M059J (cell line): ENCODE measurements around the genes CMPK1 and BEND5.

DNA sequence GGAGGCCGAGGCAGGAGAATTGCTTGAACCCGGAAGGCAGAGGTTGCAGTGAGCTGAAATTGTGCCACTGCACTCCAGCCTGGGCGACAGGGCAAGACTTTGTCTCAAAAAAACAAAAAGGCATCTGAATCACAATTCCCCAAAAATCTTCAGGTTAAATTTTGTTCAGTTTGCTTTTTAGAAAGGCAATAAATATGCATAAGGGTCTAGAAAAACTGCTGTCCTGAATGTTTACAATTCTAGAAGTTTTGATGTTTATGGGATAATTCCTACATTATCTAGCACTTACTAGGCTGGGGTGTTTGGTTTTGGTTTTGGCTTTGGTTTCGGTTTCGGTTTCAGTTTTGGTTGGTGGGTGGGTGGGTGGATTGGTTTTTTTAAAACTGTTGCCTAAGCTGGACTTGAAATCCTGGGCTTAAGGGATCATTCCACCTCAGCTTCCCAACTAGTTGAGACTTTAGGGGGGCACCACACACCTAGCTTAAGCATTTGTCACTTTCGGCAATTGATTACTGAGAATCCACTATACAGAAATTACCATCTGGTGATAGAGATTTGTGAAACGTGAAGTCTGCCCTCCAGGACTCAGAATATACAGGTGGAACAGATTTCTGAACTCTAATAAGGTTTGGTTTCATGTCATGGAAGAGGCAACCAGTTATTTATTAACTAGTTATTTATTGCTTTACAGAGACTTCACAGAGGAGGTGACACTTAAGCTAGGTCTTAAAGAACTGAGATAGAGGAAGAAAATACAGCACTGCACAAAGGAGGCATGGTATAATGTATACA is 69.8 kb downstream of the PIK3R3 start:
- RAMPAGE, long total RNA = no peak

- RAMPAGE, long total RNA = no peak
These were observed 255 bp downstream of the PIK3R3 start for GRCh38 chr1:46132318-46132430.

GRCh38 chr1:46195599-46196171 is 2.5 kb downstream of the POMGNT1 start:
- RAMPAGE, long total RNA = no peak

GRCh38 chr1:46246407-46247558 is 780 bp upstream of the RAD54L start:
- RAMPAGE, long total RNA = no peak

DNA sequence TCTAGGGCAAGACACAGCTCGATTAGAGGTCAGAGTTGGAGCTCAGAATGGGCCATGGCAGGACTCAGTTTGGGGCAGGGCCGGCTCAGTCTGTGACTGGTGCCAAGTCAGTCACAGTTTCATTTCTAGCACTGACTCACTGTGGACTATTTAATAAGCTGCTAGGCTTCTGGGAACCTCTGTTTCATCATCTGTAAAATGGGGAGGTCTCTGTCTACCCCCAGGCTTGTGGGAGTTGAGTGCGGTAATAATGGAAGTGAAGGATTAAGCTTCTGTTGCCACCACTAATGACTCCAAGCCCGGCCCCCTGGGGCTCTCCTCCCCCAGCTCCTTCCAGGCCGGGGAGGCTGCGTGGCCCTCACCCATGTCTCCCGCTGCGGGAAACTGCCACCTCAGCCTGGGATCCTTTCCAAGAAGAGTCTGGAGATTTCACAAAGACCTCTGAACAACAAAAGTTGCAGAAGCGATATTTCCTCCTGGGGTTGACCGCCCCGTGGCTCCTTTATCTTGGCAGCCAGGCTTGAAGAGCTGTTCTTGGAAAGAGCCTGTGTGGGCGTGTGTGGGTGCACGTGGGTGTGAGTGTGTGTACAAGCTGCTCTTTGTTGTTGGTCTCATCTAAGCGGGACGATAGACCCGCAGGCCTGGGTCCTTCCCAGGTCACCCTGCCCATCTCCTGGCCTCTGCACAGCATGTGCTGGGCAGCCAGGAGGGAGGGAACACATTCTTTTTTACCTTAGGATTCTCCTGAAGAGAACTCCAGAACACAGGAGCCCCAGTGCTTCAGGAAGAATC is 12.9 kb downstream of the TMEM275 start:
- RAMPAGE, long total RNA = no peak

DNA sequence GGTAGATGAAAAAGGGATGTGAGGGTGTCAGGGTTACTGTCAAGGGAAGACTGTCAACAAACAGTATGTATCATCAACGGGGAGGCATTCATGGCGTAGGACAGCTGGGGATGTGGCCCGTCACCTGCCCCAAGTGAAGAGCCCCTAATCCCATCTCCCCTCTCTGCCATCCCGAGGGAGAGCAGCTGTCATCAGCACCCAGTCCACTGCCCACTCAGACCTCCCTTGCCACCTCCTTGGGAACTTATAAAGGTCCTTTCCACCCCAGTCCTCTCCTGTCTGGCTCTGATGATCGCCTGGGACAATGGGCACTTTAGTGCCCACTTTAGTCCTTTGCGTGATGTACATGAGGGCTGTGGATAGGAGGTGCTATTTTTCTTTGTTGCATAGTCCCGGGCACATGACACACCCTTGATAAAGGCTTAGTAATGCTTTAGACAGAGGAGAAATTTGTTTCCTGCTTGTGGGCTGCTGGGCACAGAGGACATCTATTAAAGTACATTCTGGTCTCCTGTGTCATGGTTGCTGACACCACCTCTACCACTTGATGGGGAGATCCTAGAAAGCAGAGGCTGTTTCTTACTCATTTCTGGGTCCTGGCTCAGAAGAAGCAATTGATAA is 5.3 kb upstream of the KNCN start:
- RAMPAGE, long total RNA = no peak

GRCh38 chr1:46593998-46594493 is 10.0 kb downstream of the MKNK1 start:
- RAMPAGE, long total RNA = no peak

GRCh38 chr1:47179111-47179873 is 10.5 kb downstream of the PDZK1IP1 start:
- RAMPAGE, long total RNA = no peak

DNA sequence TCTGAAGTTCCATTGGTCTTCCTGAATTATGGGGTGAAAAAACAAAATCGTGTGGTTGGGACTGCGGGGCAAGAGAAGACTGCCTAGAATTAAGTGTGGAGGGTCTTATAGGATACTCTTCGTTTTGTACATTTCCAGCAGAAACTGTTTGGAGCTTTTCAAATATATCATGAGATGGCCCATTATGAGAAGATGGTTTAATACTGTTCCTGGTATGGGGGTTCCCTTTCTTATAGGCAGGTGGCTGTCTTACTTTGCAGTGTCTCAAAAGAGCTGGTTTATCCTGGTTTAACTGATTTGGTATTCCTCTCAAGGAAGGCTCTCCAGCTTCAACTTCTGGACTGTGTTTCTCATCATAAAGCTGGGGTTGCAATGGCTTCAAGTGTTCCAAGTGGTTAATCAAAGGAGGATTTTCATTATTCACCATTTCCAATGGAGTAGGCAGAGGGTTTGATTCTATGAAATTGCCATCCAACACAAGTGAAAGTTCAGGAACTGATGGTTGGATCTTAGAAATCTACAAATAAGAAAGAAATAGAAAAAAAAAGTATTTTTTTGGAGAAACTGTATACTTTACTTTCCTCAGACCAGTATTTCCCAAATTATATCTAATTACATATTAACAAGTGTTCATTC is 33.1 kb downstream of the STIL start:
- RAMPAGE, long total RNA = no peak

GRCh38 chr1:47333420-47334406 is at the start of gene CMPK1:
TSS of gene CMPK1 (plus strand) at chr1:47333790.
- RAMPAGE, long total RNA = start-site peak on the plus strand at chr1:47333878-47333930, 234 and 158 reads in 2 replicates

GRCh38 chr1:47758327-47758971 is 238.7 kb downstream of the TRABD2B start:
- RAMPAGE, long total RNA = no peak

GRCh38 chr1:47871636-47872258 is 125.4 kb downstream of the TRABD2B start:
- RAMPAGE, long total RNA = no peak

GRCh38 chr1:47938278-47938861 is 58.8 kb downstream of the TRABD2B start:
- RAMPAGE, long total RNA = no peak

- RAMPAGE, long total RNA = no peak
These were observed 9.8 kb upstream of the TRABD2B start for GRCh38 chr1:48007017-48007390.

DNA sequence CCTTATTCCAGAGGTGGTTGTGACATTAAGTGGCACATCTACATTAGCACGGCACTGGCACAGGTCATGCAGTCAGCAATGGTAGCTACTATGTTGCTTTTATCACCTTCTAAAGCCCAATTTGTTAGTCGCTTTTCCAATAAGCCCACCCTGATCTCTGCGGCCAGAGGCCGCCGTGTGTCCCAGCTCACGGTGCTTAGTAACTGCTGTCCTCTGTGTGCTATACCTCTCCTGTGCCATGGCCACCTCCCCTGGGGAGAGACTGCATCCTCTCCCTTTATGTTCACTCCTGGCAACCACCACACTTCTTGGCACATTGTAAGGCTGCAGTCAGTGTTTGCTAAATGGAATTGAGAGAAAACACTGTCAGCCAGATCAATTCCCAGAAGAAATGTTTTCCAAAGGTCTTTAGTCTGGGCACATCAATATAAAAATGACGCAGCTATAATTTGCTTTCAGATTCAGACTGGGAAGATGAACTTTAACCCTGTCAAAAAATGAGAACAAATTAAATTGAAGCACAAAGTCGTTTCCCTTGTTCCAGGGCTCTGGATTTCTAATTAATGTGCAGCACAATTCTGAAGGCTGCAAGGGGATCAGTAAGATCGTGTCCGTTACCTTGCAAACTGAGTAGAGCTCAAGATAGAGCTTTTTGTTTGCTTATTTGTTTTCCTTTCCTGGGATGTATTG is 96.8 kb downstream of the BEND5 start:
- RAMPAGE, long total RNA = no peak

DNA sequence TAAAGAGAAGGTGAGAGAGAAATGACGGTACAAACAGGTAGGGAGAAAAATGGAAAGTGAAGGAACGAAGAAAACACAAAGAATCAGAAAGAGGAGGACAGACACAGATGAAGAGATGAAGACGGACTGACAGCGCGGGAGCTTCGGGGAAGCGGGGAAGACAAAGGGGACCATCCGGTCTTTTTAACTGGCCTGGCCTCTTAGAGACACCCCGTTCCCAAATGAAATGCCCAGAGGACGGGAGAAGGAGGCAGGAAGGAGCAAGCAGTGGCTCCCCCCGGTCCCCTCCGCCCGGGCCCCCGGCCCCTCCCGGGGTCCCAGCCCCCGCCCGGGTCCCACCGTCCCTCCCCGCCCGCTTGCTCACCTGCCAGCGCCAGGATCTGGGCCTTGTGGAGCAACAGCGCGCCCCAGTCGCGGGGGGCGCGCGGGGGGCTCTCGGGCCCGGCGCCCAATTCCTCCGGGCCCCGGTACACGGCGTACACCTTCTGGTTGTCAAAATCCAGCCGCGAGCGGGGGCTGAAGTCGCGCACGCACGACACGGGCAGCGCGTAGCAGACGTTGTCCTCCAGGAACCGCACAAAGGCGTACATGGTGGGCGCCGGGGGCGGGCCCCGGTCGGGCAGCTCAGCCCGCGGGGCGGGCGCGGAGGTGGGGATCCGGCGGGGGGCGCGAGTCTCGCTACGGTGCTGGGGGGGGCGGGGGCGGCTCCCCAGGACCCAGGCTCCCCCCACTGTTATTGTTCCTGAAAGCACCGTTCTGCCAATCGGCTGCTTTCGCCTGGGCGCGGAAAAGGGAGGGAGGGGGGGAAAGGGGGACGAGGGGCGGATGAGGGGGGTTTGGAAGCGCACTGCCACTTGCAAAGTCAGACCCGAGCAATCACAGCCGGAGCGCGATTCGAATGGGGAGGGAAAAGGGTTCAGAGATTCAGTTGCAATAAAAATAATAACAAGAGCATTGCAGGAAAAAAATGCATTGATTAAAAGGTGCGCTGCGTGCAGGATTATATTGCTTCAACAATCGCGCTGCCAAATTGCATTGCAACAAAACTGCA is at the start of gene BEND5:
Gene BEND5, minus strand, starts transcription at position 650 of the 1,051 bp plus-strand sequence.
- RAMPAGE, long total RNA = no peak

DNA sequence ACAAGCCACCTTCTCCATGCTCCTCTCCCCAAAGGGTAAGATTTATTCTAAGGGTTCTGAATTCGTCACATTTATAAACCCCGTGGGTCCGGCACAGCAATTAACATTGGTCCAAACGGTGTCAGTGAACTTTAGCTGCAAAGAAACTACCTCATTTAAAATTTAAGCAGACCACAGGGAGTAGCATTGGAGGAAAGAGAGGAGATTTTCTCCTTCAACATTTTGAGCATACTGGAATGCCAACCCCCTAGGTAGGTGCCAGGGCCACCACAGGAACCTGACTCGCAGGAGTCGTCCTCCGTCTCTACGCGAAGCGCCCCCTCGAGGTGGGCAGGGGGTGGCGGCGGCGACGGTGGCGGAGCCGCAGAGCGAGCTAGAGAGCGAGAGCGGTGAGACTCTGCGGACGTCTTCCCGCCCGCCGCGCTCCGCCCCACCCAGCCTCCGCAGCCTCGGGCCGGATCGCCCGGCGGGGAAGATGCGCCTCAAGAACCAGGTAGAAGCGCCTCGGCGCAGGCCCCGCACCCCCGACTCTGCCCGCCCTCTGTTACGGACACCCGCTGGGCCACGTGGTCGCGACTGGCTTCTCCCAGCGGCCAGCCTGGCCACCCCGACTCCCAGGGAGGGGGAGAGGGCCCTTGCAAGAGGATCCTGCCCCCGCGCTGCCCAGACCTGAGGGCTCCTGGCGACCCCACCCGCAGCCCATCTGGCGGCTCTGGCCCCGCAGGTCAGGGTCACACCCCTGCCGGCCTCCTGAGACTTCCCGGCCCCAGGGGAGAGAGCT is 24.1 kb upstream of the AGBL4 start:
- RAMPAGE, long total RNA = no peak

DNA sequence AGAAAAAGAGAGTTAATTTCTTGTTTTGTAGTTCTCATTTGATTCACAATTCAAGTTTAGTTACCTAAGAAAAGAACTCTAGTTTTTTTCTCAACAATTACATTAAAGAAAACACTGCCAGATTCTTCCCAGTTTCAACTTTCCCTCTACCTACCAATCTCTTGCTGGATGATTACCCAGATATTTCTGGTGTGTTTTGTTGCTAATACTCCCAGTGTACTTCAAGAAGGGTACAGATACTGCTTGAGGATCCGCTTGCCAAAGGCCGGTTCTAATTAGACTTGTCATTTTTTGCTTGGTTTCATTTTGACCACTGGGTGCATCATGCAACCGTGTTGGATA is 2.8 kb upstream of the CDKN2C start:
- RAMPAGE, long total RNA = no peak

- RAMPAGE, long total RNA = no peak
These were observed 1.7 kb upstream of the CDKN2C start for GRCh38 chr1:50967924-50969128.

- RAMPAGE, long total RNA = no peak
These were observed 7.2 kb downstream of the CDKN2C start for GRCh38 chr1:50977305-50977536.